Mesenteric fat pad (tissue), 1 donor: ENCODE data around the genes BOK and GAL3ST2.

GRCh38 chr2:241252758-241253904 lies 62.3 kb downstream of the HDLBP start:
- PRO-cap: no peak

- PRO-cap: unidirectional peak, plus-strand start at chr2:241314640; bidirectional peak, plus-strand start at chr2:241315296, minus-strand start at chr2:241315186
Measured at GRCh38 chr2:241314427-241315596, 660 bp downstream of the HDLBP start.

DNA sequence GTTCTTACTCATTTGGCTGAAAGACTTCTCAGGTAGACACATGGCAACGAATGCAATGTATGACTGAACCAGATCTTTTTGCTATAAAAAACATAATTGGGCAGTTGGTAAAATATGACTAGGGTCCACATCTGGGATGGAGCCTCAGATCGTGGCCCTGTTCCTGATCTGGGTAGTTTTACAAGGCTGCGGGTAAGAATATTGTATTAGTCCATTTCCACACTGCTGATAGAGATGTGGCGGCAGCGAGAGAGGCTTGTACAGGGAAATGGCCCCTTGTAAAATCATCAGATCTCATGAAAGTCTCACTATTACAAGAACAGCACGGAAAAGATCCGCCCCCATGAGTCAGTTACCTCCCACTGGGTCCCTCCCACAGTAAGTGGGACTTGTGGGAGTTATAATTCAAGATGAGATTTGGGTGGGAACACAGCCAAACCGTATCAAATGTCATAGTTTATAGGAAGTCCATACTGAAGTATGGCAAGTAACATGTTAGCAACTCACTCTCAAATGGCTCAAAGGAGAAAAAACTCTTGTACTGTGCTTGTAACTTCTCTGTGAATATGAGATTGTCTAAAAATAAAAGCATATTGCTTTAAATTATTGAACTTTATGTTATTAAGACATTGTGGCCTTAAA lies 56.0 kb downstream of the FARP2 start:
- PRO-cap: no peak

- PRO-cap: no peak
Measured at GRCh38 chr2:241552113-241552675, 6.4 kb upstream of the BOK start.

- PRO-cap: no peak
Measured at GRCh38 chr2:241552676-241553052, 5.9 kb upstream of the BOK start.

DNA sequence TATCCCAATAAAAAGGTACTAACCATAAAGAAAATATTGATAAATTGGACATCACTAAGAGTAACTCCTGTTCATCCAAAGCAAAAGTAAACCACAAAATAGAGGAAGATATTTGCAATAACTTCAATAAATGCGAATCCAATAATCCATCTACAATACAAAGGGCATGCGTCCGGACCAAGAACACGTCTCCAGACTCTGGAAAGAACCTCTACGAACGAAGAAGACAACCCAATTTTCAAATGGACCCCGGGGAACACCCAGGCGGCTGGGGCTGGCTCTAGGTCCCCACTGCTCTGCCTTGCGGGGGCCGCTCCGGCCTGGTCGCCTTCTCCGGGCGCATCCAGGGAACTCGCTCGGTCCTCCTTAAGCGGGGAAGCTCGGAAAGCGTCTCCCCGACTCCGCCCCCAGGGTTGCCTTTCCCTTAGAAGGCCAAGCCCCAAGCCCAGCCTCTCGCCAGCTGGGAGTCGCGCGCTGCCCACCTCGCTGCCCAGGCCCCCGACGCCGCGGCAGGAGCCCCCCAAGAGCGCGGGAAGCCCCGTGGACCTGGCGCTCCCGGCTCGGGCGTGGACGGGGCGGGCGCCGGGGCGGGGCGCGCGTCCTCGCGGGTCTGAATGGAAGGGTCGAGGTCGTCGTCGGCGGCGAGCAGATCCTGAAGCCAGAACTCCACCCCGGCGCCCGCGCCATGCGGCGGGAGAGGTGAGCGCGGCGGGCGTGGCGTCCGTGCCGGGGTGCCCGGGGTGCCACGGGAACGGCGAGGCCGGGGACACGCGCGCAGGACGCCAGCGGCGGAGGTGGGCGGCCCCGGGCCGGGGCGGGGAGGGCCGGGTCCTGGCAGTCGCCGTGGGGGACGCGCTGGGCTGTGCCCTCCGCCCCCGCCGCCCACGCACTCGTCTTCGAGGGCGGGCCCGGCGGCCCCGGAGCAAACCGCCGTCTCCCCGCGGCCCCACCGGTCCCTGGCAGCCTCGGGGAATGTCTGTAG lies at the start of gene BOK:
Gene BOK, plus strand, starts transcription at position 451 of the 982 bp plus-strand sequence.
- PRO-cap: no peak

DNA sequence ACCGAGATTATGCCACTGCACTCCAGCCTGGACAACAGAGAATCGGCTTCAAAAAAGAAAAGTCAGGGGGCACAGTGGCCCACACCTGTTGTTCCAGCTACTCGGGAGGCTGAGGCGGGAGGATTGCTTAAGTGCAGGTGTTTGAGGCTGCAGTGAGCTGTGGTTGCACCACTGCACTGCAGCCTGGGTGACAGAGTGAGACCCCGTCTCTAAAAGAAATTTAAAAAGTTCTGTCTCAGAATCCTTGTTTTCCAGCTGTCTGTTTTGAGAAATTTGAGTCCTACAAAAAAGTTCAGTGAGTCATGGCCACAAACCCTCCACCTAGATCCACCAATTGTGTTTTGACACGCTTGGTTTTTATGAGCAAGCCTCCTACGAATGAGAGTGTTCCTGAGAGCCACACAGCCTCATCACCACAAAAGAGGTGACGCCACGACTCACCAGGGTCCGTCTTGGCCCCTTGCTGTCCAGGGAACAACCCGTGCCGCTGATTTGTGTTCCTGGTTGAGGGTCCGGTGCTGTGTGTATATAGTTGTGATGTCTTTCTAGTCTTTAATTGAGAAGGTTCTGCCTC lies 21.6 kb downstream of the DTYMK start:
- PRO-cap: no peak

DNA sequence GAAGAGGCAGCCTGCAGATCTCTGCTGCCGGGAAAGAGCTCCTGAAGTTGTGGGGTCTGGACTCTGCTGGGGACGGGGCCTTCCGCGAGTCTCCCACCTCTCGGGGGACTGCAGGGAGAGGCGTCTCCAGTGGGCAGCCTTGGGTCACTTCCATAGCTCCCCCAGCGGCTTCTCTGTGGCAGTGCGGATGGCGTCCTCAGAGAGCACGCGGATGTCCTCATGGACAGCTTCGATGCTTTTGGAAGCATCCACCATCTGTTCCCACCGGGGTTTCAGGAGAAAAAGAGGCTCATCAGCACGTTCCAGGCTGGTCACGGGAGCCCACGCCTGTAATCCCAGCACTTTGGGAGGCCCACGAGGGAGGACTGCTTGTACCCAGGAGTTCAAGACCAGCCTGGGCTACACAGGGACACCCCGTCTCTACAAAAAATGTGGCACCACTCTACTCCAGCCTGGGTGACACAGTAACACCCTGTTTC lies 10.6 kb downstream of the DTYMK start:
- PRO-cap: no peak

DNA sequence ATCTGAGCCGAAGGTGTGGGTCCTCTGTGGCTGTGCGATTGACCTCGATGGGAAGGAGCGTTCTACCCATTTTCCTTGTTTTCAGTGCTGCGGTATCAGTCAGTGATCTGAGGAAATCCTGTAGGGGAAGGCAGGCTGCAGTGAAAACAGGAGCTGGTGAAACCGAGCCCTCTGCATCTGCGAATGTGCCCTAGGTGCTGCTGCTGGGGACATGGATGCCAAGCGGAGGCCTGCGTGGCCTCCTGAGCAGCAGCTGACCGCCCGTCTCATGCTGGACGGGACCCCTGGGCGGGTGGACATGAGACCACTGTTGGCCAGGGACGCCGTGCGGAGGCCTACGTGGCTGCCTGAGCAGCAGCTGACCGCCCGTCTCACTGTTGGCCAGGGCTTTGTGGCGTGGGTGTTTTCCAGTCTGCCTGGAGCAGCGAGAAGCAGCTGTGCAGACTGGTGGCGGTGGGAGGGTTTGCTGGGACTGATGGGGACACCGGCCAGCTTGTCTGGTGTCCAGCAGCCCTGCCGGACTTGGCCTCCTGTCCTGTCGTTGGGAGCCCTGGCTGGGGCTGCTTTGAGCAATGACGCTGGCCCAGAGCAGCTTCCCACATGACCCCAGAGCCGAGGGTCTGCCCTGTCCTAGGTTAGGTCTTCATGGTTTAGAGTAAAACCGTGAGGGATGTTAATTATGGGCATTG lies 5.9 kb upstream of the D2HGDH start:
- PRO-cap: no peak

DNA sequence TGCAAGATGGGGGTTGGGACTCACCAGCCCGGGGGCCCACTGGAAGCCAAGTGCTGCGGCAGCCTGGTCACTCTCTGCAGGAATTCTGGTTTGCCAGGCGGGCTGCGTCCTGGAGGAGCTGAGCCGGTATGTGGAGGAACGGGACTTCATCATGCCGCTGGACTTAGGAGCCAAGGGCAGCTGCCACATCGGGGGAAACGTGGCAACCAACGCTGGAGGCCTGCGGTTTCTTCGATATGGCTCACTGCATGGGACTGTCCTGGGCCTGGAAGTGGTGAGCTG lies 9.1 kb downstream of the D2HGDH start:
- PRO-cap: no peak

- PRO-cap: no peak
Measured at GRCh38 chr2:241758924-241759420, 17.6 kb upstream of the GAL3ST2 start.

DNA sequence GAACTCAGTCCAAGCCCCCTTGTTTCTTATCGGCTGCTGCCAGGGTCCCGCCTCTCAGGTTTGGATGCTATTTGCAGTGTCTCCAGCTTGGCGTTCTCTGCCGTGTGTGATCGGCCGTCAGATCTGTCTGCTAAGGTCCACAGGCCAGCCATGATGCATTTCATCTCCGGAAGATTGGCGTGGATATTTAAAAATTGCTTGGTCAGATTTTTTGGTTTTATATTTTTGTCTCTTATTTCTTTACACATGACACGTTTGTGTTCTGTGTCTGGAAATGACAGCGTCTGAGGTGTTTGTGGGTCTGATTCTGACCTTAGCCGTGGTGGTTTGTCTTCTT lies 14.1 kb upstream of the GAL3ST2 start:
- PRO-cap: no peak

- PRO-cap: no peak
Measured at GRCh38 chr2:241773683-241773937, 3.0 kb upstream of the GAL3ST2 start.

DNA sequence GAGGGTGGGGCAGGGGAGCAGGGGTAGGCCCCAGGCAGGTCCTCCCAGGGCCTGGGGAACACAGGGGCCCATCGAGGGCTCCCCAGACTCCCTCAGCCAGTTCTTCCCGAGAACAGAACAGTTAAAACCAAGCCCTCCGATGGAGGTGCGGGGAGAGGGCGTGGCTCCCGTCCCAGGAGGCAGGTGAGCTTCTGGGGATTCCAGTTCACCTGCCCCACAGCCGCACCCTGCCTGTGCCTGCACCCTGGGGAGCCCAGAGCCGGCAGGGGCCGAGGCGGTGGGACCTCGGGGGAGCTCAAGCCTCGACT lies at the start of gene GAL3ST2:
Gene GAL3ST2, plus strand, starts transcription at position 203 of the 308 bp plus-strand sequence.
- PRO-cap: no peak

DNA sequence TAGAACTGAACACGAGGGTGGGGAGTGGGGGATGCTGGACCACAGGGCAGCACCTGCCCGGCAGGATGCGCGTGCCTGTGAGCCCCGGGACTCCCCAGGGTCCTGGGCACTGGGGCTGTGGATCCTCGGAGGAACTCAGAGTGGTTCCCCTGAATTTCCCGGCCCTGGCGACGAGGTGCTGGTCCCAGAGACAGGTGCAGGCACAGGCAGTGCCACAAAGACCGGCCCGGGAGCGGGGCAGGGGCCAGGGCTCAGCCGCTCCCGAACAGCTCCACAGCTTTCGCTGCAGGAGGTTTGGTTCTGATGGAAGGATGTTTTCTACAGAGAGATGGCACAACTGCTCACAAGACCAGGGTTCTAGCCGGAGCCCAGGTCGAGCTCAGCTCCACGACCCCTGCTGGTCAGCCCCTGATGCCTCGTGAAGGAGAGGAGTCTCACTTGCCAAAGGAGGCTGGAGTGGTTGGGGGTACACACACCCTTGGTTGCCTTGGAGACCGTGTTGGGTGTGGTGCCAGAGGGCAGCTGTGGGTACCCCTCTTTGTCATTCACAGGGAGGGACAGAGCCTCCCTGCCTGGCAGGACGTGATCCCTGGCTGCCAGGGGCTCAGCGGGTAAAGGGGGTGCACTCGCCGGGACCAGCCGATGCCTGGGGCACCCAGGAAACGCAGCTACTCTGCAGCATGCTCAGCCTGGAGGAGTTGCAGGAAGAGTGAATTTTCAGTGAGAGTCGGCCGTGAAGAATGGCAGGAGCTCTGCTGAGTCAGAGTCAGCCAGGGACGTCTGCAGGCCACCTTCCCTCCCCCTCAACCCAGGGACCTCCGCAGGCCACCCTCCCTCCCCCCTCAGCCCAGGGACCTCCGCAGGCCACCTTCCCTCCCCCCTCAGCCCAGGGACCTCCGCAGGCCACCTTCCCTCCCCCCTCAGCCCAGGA lies 4.3 kb upstream of the NEU4 start:
- PRO-cap: no peak

GRCh38 chr2:241843735-241844692 lies 14.7 kb downstream of the PDCD1 start:
- PRO-cap: bidirectional peak, plus-strand start at chr2:241844414, minus-strand start at chr2:241844166

GRCh38 chr2:241863089-241864223 lies 4.8 kb upstream of the PDCD1 start:
- PRO-cap: no peak

DNA sequence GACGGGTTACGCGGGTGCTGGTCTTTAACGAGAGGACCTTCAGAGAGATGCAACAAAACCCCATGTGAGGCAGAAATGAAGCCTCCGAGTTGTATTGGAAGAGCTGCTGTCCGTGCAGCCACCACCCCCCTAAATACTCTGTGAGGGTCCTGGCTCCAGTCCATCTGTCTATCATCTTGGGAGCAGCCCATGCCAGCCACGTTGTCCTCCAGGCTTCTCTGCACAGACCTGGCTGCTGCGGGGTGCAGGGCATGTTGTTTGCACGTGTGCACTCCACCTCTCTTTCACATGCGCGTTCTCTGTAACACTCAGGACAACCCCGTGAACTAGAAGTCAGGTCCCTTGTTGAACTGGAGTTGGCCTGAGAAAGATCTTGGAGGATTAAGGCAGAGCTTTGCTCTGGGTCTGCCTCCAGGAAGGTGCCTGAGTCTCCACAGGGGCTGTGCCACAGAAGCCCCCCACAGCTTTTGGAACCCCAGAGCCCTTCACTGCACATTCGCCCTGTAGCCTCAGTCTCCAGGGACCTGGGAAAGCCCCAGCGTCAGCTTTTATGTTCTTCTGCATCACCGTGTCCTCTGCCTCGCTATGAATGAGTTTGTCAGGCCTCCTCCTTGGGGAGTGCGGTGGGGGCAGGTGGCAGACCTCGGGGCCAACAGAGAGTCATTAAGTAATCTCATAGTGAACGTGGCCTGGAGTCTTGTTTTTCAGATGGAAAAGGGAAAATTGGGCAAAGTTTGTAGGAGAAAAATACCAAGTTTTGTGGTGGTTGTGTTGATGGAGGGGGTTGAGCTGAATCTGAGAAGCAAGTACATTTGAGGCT lies 14.2 kb downstream of the FAM240C start:
- PRO-cap: no peak

GRCh38 chr2:241896139-241896619 lies 4.1 kb downstream of the FAM240C start:
- PRO-cap: no peak